Prostate gland (tissue), 2 donors: ENCODE results near the genes ASGR1, ACADVL, GABARAP, CTDNEP1, GPS2, ACAP1, KCTD11 and SPEM1.

- PRO-cap = unidirectional peak, minus-strand start at chr17:6657258
- RAMPAGE, long total RNA, 2 experiments = start-site peak on the plus strand in 1 of 2 experiments, at chr17:6657284-6657554 at its widest, 5 reads per replicate
Measured at GRCh38 chr17:6656885-6658075, 5.7 kb downstream of the C17orf100 start.

GRCh38 chr17:6691499-6692060 lies 21.6 kb downstream of the SLC13A5 start:
- PRO-cap = no peak
- RAMPAGE, long total RNA, 2 experiments = no peak in any of the 2 experiments

GRCh38 chr17:6710836-6711384 lies 2.3 kb downstream of the SLC13A5 start:
- PRO-cap = no peak
- RAMPAGE, long total RNA, 2 experiments = no peak in any of the 2 experiments

GRCh38 chr17:7058783-7059410 lies 15.0 kb upstream of the SLC16A11 start:
- PRO-cap = no peak
- RAMPAGE, long total RNA, 2 experiments = no peak in any of the 2 experiments

GRCh38 chr17:7075524-7075903 lies 4.5 kb downstream of the CLEC10A start:
- PRO-cap = no peak
- RAMPAGE, long total RNA, 2 experiments = no peak in any of the 2 experiments

- PRO-cap = no peak
- RAMPAGE, long total RNA, 2 experiments = no peak in any of the 2 experiments
Measured at GRCh38 chr17:7120585-7121069, 6.0 kb upstream of the ASGR2 start.

DNA sequence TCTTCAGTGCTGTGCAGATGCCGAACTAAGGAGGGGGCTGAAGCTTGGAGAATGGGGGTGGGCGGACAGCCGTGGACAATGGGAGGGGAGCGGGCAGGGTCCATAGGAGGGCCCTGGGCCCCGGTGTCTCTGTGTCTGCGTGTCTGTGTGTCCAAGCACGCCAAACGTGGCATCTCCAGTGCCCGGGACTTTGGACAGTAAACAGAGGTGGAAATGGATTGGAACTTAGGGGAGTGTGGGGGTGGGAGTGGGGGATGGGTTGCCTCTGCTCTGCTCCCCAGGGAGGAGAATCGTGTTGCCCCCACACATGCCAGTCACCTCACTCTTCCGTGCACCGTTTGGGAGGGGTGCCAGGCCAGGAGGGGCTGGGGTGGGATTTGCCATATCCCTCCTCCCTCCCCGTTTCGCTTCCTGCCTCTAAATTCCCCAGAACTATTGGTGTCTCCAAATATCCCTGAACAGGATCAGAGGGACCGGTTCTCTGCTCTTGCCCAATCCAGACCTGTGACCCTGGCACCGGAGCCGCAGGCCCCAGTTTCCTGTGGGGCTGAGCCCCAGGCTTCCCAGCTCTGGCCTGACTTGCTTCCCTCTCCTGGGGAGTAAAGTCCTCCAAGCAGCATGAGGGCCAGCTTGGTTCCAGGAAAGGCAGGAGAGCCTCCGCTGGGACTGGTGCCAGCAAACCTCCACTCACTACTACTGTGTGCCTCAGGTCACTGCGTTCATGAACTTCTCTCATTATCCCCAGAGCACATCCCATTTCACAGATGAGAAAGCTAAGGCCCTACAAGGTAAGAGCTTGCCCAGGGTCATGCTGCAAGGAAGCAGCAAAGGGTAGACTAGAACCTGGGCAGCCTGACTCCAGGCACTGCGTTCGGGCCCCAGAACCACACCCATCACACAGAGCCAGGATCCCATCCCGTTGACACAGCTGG lies at the start of gene ASGR1:
ASGR1 (minus strand) TSS at position 149 of the 932 bp plus-strand sequence.
- PRO-cap = no peak
- RAMPAGE, long total RNA, 2 experiments = no peak in any of the 2 experiments

GRCh38 chr17:7219359-7220088 lies at the start of gene ACADVL:
ACADVL (plus strand) TSS chr17:7219938.
- PRO-cap = bidirectional peak, plus-strand start at chr17:7219900, minus-strand start at chr17:7219757
- RAMPAGE, long total RNA, 2 experiments = start-site peak on the minus strand in 1 of 2 experiments, at chr17:7219761-7219873 at its widest, 11 reads per replicate

DNA sequence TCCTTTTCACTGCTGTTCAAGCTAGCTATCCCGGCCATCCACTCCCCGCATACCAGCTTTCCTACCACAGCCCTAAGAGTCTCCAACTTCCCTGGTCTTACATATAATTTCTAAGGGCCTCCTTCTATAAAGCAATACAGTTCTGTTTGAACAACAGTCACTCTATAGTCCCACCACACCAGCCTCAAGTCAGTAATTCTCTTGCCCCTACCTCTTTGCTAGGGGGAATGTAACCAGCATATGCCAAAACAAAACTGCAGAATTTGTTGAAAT lies 2.1 kb downstream of the PHF23 start:
- PRO-cap = no peak
- RAMPAGE, long total RNA, 2 experiments = no peak in any of the 2 experiments

- PRO-cap = no peak
- RAMPAGE, long total RNA, 2 experiments = no peak in any of the 2 experiments
Measured at GRCh38 chr17:7238865-7239120, 464 bp downstream of the PHF23 start.

DNA sequence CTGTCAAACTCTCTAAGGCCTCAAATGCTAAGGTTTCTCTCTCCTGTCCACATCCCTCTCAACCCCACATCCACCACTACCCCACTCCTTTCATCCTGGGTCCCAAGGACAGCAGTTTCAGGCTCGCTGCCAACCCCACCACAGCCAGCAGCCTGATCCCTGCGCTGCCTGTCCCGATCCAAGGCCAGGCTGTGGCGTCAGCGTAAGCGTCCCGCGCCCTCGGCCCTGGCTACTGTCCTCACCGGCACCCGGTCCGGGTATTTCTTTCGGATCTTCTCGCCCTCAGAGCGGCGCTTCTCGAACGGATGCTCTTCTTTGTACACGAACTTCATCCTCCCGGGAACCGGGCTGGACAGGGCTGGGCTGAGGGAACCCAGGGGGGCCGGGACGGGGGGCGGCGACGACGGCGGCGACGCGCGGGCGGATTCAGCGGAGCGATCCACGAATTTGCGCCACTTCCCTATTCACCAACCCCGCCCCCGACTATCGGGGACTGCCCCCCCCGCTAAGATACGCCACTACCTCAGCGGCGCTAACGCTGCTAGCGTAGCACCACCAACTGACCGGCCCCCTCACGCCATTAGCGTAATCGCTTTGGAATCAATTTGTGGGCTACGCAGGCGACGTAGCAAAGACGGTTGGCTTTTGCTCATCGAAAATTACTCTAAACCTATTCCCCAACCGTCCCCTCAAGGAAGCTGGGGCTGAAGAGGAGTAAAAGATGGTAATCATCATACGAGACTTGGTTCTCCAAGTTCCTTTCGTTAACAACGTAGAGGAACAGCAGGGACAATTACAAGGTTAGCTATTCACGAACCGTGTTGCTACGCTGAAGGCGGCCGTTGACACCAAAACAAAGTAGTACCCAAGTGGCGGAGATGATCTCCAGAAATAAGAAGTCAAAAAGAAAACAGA lies at the start of gene GABARAP:
GABARAP (minus strand) TSS at position 451 of the 915 bp plus-strand sequence.
- PRO-cap = unidirectional peak, minus-strand start at position 175 of the sequence; unidirectional peak, minus-strand start at position 234 of the sequence; bidirectional peak, plus-strand start at position 603 of the sequence, minus-strand start at position 428 of the sequence
- RAMPAGE, long total RNA, 2 experiments = start-site peak on the minus strand in 2 of 2 experiments, centred at positions 378 to 382 of the sequence, 3,409 to 4,988 reads per replicate

DNA sequence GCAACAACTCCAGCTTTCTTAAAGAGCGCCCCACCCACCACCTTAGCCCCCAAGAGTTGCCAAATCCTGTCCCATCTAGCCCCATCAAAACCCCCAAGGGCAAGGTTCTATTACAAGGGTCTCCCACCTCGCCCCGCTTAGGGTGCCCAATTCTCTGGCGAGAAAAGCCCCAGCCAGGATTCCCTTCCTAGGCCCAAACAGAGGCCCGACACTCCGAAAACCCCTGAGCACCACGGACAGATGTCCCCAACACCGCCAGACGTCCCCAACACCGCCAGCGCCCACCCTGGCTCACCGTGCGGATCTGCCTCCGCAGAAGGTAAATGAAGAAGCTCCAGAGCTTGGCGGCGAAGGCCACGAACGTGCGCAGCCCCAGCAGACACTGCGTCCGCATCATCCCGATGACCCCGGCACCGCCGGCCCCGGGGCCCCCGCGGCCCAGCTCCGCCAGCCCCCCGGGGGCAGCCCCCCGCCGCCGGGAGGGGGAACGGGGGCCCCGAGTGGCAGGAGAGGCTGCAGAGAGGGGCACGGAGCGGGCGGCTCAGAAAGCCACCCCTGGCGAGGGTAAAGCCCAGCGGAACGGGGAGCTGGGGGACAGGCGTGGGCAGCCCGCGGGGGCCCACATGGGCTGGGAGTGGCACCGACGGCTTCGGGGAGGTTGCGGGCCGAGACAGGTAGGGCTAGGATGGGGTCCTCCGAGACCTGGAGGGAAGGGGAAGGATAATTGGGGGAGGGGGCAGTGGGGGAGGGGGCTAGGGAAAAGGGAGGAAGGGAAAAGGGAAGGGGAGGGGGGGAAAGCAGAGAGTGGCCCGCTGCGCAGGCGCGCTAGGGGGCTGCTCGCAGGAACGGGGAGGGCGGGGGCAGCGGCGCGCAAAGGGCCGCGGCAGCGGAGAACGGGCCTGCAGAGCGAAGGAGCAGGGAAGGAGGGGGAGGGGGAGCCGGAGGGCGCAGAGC lies at the start of gene CTDNEP1:
CTDNEP1 (minus strand) TSS at position 835 of the 954 bp plus-strand sequence.
- PRO-cap = bidirectional peak, plus-strand start at position 842 of the sequence, minus-strand start at position 827 of the sequence
- RAMPAGE, long total RNA, 2 experiments = no peak in any of the 2 experiments

GRCh38 chr17:7251854-7252170 lies 203 bp upstream of the ELP5 start:
- PRO-cap = bidirectional peak, plus-strand start at chr17:7252215, minus-strand start at chr17:7251962
- RAMPAGE, long total RNA, 2 experiments = start-site peak on the plus strand in 1 of 2 experiments, at chr17:7252001-7252065 at its widest, 22 reads per replicate; start-site peak on the minus strand in 1 of 2 experiments, at chr17:7251965-7252018 at its widest, 249 reads per replicate

DNA sequence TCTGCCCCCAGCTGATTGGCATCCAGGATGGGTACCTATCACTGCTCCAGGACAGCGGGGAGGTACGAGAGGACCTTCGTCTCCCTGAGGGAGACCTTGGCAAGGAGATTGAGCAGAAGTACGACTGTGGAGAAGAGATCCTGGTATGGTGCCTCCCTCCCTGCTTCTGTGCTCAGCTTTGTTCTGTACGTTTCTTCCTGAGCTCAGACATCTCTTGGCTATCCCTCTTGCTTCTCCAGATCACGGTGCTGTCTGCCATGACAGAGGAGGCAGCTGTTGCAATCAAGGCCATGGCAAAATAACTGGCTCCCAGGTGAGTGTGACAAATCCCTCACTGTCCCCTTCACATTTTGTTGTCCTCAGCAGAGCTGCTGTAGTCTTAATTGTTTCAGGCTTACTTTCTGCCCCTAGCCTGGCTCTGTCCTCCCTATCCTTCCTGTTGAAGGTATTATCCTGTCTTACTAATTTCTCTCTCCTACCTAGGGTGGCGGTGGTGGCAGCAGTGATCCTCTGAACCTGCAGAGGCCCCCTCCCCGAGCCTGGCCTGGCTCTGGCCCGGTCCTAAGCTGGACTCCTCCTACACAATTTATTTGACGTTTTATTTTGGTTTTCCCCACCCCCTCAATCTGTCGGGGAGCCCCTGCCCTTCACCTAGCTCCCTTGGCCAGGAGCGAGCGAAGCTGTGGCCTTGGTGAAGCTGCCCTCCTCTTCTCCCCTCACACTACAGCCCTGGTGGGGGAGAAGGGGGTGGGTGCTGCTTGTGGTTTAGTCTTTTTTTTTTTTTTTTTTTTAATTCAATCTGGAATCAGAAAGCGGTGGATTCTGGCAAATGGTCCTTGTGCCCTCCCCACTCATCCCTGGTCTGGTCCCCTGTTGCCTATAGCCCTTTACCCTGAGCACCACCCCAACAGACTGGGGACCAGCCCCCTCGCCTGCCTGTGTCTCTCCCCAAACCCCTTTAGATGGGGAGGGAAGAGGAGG lies 3.5 kb downstream of the GPS2 start:
- PRO-cap = no peak
- RAMPAGE, long total RNA, 2 experiments = no peak in any of the 2 experiments

DNA sequence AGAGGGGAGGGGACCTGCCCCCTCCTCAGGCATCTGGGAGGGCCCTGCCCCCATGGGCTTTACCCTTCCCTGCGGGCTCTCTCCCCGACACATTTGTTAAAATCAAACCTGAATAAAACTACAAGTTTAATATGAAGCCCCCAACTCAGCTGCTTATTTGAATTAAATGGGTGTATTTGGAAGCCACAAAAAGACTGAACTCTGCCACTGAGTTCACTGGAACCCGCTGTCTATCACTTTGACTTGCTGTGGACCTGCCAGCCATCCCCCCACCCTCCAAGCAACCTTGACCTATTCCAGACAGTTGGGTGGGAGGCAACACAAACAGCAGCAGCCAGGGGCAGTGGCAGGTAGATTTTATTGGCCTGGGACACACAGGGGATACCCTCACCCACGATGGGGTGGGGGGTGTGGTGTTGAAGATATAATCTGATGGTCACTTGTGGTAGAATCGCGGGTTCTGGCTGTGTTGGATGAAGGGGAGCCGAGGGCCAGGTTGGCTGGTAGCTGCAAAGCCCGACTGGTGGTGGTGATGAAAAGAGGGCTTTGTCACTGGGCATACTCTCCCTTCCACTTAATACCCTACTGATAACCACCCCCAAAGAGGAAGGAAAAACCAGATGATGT lies 2.7 kb downstream of the GPS2 start:
- PRO-cap = no peak
- RAMPAGE, long total RNA, 2 experiments = no peak in any of the 2 experiments

GRCh38 chr17:7314741-7315756 lies at the start of gene GPS2:
GPS2 (minus strand) TSS chr17:7315360.
- PRO-cap = bidirectional peak, plus-strand start at chr17:7315411, minus-strand start at chr17:7315319
- RAMPAGE, long total RNA, 2 experiments = start-site peak on the minus strand in 2 of 2 experiments, at chr17:7315114-7315396 at its widest, 129 to 2,362 reads per replicate

DNA sequence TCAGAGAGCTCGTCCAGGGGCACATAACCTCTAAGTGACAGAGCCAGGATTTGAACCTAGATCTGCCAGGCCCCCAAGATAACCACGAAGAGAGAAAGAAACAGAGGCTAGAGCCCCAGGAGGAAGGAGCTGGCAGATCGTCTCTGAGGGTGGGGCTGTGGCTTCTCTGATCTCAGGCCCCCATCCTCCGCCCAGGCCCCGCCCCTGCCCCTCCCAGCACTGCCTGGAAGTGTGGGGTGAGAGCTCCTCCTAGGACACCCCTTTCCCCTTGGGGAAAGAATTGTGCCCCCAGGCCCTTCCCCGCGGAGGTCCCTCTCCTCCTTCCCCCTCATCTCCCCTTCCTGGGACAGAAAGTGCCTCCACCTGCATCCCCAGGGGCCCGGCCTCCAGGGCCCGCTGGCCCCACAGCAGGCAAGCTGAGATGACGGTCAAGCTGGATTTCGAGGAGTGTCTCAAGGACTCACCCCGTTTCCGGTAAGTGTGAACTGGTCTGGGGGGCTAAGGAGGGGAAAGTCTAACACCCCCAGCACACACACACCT lies at the start of gene ACAP1:
ACAP1 (plus strand) TSS at position 216 of the 540 bp plus-strand sequence.
- PRO-cap = unidirectional peak, plus-strand start at position 219 of the sequence
- RAMPAGE, long total RNA, 2 experiments = start-site peak on the plus strand in 1 of 2 experiments, centred at position 226 of the sequence, 10 reads per replicate

- PRO-cap = bidirectional peak, plus-strand start at chr17:7352162, minus-strand start at chr17:7352008
- RAMPAGE, long total RNA, 2 experiments = no peak in any of the 2 experiments
Measured at GRCh38 chr17:7352125-7352819, at the start of gene KCTD11. KCTD11 (plus strand) TSS chr17:7352162.

DNA sequence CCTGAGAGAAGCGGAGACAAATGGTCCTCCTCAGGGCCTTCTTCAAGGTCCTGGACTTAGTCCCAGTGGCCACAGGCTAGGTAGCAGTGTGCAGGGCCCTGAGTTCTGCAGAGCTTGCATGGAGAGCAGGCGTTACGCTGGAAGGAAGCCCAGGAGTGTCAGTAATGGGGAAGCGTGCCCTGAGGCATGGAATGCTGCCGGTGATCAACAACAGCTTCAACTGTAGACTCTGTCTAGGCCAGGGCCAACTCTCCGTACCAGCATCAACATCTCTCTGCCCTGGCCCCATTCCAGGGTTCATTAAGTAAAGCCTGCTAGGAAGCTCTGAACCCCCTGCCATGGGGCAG lies 591 bp upstream of the TNK1 start:
- PRO-cap = no peak
- RAMPAGE, long total RNA, 2 experiments = no peak in any of the 2 experiments

- PRO-cap = no peak
- RAMPAGE, long total RNA, 2 experiments = no peak in any of the 2 experiments
Measured at GRCh38 chr17:7420271-7420490, at the start of gene SPEM1. SPEM1 (plus strand) TSS chr17:7420324.